Parietal lobe (tissue), 2 donors: ENCODE results near the genes ACE, TACO1 and MAP3K3.

GRCh38 chr17:61982336-61983142 lies 54.8 kb upstream of the INTS2 start:
- RAMPAGE, long total RNA = no peak

DNA sequence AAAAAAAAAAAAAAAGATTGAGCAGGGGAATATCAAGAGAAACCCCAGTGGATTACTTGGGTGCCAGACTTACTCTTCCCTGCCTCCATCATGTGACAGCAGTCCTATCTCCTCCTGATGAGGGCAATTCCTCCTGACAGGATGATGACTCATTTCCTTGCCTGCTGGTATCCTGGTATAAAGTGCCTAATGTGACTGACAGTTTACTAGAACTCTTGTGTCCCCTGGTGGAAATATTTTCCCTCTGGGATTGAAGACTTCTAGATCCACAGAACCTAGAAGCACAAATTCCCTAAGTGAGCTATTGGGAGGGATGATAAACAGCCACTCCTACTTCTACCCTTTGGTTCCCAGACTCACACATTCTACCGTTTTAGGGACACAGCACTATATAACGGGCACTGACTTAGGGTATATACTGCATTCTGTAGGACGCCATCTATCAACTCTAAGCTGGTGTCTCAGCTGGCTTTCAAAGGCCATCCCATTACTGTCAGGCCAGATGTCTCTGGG lies 114.5 kb upstream of the MED13 start:
- RAMPAGE, long total RNA = no peak

DNA sequence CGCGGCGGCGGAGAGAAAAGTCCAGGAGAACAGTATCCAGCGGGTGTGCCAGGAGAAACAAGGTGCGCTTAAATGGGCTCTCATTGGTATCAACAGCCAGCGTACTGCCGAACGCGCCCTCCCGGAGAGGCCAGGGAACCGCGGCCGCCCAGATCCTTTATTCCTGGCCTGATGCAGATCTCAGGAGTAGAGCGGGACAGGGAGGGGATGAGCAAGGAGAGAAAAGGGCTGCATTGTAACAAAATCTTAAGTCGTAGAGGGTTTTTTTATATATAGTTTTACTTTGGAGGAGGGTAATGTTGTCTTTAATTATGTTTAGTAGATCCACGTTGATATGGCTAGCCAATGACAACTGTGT lies 531 bp downstream of the METTL2A start:
- RAMPAGE, long total RNA = no peak

DNA sequence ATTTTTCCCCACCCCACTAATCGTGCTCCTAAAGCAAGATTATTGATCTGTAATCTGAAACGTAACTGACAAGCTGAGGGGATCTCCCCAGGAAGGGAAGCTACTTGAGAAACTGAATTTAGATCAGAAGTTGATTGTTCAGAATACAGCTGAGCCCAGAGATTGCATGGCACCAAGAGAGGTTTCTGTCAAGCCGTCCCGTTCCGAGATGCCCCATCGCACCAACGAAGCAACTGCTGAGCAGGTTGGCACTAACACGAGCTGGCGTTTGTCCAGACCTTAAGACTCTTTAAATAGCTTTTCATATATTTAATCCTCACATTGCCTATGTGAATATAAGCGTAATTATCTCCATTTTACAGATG lies 20.1 kb upstream of the TLK2 start:
- RAMPAGE, long total RNA = no peak

- RAMPAGE, long total RNA = no peak
These were observed 67.6 kb upstream of the MRC2 start for GRCh38 chr17:62559837-62560234.

DNA sequence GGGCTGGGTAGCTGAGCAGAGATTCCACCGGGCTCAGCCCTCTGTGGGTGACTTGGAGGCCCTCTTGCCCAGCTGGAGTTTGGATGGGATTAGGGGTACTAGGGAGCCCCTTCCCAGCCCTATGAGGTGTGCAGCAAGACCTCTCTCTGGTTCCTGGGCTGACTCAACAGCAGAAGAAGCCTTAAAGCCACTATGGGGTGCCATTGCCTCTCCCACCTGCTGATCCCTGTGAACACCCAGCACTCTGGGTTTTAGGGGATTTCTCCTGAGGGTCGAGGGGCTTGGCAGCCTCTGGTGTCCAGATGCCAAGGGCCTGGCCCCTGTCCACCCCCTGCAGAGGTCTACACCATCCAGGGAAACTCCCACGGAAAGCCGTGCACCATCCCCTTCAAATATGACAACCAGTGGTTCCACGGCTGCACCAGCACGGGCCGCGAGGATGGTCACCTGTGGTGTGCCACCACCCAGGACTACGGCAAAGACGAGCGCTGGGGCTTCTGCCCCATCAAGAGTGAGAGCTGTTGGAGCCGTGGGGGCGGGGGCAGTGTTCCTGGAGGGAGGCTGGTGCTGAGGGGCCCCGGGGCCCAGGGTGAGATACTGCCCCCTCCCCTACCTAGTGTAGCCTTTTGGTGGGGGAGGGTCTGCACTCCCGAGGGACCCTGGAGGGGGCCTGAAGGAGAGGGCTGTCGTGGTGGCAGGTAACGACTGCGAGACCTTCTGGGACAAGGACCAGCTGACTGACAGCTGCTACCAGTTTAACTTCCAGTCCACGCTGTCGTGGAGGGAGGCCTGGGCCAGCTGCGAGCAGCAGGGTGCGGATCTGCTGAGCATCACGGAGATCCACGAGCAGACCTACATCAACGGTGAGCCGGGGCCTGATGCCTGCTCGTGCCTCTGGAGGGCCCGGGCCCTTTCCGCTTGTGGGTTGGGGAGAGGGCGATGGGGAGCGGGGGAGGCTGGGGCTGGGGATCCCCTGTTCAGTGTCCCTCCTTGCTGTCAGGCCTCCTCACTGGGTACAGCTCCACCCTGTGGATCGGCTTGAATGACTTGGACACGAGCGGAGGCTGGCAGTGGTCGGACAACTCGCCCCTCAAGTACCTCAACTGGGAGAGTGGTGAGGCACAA lies 38.6 kb downstream of the MRC2 start:
- RAMPAGE, long total RNA = no peak

- RAMPAGE, long total RNA = no peak
These were observed 65.0 kb downstream of the MRC2 start for GRCh38 chr17:62692161-62693264.

DNA sequence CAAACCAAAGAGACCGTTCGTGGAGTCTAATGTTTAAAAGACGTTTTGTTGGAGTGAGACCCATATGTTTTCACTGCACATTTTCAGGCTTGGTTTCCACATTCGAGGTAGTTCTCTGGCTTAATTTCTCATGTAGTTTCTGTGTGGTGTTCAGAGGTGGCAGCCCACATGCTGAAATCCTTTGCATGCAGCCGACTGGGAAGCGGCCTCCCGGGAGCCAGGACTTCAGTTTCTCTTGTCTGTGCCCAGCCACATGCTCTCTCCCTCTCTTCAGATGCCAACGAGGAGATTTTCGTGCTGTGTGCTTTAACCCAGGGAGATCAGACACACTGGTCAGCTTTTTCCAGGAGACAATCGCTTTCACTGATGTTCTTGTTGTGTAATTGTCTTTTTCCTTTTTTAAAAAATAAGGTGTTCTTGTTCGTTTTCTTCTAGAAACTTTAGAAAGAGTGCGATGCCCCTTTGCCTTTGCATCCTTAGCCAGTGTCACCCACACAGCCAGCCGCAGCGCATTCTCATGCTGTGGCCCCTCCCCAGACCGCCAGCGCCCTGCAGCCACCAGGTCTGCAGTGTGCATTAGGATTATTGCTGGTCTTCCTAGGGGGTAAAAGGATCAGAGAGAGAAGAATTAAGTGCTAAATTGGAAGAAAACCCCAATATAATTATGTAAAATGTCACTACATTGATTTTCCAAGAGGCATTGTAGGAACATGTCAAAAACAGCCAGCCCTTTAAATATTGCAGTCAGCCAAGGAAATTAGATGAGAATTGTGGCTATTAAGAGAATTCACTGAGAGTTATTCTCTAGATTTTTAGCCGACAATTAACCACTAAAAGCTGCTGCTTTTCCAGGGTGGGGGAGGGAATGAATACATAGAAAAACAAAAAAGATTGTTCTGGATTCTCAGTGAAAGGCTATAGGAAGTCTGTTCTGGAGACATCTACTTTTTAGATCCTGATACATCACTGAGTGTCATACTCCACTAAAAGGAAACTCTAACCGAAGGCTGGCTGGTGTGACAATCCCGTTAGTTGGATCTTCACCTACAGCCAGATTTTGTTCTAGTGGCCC lies 23.9 kb downstream of the CYB561 start:
- RAMPAGE, long total RNA = no peak

DNA sequence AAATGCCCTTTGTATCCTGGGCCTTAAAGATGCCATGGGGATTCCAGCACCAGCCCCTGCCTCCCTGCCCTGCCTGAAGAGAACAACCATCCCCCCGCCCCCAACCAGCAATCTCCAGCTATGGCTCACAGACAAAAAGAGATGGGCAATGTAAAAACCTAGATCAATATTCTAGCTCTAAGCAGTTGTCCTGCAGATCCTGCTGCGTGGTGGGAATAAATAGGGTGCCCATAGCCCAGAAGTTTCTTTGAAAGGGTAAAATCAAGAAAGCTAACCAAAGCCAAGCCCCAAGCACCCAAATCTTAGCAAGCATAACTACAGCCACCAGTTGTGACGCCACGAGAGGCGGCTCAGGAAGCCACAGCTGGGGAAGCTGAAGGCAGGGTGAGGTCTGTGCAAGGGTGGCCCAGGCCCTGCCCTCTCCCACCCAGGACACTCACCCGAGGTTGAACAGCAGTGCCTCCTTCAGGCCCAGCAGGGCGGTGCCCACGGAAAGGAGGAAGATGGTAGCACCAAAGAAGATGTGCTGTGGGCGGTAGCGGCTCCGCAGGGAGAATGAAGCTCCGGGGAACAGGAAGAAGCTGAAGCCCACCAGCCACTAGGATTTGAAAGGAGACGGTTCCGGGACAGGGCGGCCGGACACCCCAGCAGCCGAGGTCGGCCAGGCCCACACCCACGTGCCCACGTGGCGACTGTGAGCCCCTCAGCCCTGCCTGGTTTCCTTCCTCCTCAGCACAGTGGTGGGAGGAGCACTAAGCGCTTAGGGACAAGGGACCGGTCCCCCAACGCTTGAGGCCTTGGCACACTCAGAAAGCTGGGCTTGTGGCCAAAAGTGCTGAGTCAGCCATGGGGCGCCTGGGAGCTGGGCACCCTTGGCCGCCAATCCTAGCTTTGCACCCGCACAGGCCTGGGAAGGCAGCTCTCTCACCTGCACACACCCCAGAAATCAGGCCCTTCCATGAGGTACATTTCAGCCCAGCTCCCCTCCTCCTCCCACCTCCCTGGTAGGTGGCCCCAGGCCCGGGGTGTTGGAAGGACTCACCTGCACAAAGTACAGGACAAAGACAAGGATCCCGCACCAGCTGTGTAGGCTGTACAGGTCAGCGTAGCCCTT lies 11.1 kb downstream of the CYB561 start:
- RAMPAGE, long total RNA = no peak

DNA sequence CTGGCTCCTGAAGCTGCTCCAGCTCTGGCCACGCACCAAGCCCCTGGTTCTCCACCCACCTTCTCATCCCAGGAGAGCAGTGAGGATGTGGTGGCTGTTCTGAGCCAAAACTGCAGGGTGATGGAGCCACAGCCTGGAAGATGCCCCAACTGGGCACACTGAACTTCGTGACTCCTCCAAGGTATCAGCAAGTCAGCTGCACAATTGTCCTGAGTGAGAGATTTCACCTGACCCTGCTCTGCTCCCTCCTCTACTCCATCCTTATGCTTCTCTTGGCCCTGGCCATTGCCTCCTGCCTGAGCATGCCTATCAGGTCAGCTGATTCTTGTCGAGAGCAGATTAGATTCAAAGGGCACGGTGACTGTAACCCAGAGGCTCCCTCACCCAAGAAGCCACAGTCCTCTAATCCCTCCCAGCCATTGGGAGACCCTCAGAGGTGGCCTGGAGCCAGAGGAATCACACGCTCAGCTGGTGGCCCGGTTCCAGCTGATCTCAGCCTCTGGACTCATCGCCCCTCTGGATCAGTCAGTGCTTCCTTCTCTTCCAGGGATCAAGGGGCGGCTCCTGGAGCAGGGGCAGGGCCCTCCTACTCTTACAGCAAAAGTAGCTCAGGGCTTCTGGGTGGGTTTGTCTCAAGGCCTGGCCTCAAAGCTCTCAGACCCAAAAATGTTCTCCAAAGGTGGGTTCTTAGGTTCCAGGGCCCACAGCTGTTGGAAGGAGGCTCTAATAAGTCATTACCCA lies 7.0 kb upstream of the CYB561 start:
- RAMPAGE, long total RNA = no peak

DNA sequence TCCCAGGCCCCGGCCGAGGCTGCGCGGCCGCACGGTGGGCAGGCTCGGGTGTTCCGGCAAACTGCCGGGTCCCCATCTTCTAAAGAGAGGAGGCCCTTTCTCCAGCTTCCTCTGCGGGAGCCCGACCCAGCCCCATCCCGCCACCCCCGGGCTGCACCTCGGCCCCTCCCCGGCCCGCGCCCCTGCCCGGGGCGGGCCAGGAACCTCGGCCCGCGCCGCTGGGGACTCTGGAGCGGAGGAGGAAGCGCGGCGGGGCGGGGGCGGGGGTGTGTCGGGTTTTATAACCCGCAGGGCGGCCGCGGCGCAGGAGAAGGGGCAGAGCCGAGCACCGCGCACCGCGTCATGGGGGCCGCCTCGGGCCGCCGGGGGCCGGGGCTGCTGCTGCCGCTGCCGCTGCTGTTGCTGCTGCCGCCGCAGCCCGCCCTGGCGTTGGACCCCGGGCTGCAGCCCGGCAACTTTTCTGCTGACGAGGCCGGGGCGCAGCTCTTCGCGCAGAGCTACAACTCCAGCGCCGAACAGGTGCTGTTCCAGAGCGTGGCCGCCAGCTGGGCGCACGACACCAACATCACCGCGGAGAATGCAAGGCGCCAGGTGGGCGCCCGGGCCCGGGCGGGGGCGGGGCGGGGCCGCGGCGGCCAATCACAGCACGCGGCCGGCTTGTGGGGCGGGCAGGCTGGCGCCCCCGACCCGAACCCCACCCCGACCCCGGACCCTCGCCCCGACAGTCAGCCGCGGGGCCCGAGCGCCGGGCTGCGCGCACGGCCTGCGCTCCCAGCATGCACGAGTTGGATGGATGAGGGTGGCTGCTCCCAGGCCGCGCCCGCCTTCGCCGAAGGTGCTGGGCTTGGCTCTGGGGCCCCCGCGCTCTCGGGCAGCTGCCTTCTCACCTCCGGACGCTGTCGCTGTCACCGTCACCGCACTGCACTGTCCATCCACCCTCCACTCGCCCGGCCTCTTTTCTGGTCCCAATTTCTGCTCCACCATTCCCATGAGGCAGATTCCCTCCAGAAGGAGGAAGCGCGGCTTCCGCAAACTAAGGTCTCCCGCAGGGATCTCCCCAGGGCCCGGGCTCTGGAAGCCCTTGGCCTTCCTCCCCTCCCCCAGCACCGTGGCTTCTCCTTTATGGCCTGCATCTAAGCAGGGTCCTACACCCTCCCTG lies at the start of gene ACE:
ACE (plus strand) TSS at position 309 of the 1,159 bp plus-strand sequence.
- RAMPAGE, long total RNA = no peak

GRCh38 chr17:63600446-63601848 lies at the start of gene TACO1:
Gene TACO1, plus strand, starts transcription at chr17:63600895.
- RAMPAGE, long total RNA = no peak

- RAMPAGE, long total RNA = no peak
These were observed at the start of gene MAP3K3 for GRCh38 chr17:63621792-63622632. Gene MAP3K3, plus strand, starts transcription at chr17:63622417.

GRCh38 chr17:63701198-63701817 lies 1.4 kb upstream of the LIMD2 start:
- RAMPAGE, long total RNA = no peak

DNA sequence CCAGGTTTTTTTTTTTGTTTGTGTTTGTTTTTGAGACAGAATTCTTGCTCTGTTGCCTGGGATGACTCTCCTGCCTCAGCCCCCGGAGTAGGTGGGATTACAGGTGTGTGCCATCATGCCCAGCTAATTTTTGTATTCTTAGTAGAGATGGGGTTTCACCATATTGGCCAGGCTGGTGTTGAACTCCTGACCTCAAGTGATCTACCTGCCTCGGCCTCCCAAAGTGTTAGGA lies 6.5 kb upstream of the STRADA start:
- RAMPAGE, long total RNA = no peak

DNA sequence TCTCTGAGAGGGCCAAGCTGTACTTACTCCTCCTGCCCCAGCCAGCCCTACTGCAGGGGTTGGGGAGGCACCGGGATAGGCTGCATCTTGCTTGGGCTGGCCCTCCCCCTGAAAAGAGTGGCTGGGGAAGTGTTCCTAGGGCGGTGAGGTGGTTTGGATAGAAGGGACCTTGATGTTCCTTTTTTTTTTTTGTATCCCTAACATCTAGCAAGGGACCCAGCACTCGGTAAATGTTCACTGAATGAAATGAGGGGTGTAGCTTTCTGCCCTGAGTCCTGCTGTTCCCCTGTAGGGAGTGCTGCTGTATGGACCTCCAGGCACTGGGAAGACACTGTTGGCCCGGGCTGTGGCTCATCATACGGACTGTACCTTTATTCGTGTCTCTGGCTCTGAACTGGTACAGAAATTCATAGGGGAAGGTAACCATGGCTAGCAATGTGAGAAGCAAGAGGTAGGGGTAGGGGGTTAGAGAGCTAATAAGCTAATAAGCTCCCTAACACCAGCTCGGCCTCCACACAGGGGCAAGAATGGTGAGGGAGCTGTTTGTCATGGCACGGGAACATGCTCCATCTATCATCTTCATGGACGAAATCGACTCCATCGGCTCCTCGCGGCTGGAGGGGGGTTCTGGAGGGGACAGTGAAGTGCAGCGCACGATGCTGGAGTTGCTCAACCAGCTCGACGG lies 3.2 kb upstream of the FTSJ3 start:
- RAMPAGE, long total RNA = no peak

GRCh38 chr17:63836841-63837294 lies 5.6 kb downstream of the SMARCD2 start:
- RAMPAGE, long total RNA = no peak

- RAMPAGE, long total RNA = no peak
These were observed 5.1 kb downstream of the SMARCD2 start for GRCh38 chr17:63837295-63837865.

DNA sequence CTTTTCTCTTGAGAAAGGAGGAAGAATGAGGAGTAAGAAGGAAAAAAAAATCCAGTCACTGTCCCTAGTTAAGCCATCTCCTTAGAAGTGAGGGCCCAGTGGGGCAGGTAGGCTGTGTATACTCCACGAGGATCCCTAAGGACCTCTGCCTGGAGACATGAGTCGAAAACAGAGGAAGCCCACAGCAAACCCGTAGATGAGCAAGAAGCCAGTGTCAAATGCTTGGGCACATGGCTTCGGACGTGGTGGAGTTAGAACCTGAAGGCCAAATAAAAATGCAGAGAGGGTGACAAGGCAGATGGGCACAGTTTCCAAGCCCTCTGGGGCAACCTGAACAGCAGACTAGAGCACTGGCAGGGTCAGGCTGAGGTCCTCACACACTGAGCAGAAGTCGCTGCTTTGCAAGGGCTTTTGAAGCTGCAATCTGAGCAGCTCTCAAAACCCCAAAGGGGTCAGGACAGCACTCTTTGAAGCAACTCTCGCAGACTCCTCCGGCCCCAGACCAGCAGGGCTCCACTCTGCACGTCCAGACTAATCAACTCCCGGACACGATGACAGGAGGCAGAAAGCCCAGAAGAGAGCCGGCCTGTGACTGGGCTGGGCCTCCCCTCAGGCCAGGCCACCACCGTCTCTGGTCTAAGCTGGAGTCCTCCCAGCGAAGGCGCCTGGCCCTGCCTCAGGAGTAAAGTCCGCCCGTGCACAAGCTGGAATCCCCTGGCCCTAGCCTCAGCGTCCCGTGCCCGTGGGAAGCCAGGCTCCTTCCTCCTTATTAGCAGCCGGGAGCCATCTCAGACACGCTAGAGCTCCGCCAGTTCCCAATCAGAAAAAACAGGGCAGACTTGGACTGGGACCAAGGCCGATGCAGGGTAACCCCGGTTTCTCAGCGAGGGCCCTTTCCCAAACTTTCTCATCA lies 1.0 kb downstream of the SMARCD2 start:
- RAMPAGE, long total RNA = no peak

DNA sequence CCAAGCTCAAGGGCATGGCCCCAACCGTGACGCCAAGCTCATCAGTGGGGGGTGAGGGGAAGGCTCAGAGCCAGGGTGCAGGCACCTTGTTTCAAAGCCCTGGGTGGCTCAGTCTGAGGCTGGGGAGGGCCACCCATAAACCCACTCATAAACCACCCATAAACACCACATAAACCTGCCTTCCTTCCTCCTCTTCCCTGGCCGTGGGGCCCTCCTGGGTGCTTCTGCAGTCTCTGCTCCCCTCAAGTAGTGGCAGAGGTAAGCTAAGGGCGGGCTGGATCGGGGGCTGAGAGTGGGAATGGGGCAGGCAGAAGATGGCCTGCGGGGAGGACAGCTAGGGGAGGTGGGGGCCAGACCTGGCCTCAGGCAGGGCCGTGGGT lies 14.4 kb upstream of the CD79B start:
- RAMPAGE, long total RNA = no peak